Measurements from ENCODE around the genes GHRH and CTNNBL1.

DNA sequence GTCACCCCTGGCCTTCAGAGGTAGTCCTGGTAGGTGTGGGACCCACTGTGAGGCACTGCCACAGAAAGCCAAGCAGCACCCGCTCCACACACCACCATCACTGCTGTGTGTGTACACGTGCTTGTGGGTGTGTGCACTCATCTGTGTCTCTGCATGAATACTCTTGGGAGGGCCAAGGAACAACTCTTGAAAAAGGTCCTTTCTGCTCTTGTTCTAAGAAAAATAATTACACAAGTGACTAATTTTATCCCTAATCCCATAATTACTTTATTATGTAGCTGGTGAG lies 21.8 kb upstream of the EPB41L1 start:
- PRO-cap = no peak

DNA sequence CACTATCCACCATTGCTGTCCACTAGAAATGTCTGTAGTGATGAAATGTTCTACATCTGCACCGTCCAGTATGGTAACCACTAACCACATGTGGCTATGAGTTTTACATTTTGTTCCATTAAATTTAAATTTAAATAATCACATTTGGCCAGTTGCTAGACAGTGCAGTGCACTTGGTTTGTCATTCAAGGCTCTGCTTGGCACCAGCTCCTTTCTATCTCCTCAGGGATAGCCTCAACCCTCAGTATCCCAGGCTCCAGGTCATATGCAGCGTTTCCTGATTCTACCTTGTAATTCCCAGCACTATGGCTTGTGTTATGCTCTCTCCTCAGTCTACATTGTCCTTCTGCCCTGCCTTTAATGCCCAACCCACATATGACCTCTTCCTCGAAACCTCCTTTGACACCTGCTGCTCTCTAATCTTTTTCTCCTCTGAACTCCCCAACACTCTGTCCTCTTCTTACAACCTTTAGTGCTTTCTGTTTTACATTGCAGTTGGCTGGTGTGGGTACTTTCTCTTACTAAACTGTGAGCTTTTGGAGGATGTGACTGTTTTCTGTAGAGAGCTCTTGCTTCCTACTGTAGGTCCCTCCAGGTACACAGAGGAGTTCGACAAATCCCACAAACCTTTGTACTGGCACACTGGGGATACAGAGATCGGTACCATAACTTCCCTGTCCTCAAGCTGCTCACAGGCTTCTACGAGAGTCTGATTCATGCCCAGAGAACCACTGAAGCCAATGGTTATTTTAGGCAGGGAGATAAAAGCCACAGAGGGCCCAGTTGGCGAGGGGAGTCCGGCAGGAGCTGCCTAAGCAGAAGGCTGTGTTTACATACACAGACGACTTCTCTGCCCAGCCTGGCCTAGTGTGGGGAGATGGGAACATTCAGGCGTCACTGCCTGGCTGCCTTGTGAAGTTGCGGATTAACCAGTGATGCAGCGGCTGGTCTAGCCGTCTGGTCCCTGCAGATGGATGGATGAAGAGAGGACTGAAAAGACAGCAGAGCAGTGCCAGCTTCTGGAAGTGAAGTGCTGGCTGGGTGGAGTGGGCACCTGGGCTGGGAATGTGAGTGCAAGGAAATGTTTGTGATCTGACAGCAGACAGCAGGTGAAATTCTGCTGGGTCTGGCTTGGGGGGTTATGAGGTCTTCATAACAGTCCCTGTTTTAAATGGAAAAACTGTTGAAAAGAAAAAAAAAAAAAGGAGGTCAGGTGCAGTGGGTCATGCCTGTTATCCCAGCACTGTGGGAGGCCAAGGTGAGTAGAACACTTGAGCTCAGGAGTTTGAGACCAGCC lies 8.4 kb upstream of the EPB41L1 start:
- PRO-cap = no peak

DNA sequence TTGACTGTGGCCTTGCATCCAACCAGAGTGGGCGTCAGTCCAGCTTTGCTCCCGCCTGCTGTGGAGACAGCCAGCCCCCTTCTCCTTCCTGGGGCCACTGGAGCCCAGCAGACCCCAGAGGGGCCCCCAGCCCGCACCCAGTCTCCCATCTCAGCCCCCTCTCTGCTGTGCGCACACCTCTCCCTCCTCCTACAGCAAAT lies 30.5 kb downstream of the DLGAP4 start:
- PRO-cap = no peak

DNA sequence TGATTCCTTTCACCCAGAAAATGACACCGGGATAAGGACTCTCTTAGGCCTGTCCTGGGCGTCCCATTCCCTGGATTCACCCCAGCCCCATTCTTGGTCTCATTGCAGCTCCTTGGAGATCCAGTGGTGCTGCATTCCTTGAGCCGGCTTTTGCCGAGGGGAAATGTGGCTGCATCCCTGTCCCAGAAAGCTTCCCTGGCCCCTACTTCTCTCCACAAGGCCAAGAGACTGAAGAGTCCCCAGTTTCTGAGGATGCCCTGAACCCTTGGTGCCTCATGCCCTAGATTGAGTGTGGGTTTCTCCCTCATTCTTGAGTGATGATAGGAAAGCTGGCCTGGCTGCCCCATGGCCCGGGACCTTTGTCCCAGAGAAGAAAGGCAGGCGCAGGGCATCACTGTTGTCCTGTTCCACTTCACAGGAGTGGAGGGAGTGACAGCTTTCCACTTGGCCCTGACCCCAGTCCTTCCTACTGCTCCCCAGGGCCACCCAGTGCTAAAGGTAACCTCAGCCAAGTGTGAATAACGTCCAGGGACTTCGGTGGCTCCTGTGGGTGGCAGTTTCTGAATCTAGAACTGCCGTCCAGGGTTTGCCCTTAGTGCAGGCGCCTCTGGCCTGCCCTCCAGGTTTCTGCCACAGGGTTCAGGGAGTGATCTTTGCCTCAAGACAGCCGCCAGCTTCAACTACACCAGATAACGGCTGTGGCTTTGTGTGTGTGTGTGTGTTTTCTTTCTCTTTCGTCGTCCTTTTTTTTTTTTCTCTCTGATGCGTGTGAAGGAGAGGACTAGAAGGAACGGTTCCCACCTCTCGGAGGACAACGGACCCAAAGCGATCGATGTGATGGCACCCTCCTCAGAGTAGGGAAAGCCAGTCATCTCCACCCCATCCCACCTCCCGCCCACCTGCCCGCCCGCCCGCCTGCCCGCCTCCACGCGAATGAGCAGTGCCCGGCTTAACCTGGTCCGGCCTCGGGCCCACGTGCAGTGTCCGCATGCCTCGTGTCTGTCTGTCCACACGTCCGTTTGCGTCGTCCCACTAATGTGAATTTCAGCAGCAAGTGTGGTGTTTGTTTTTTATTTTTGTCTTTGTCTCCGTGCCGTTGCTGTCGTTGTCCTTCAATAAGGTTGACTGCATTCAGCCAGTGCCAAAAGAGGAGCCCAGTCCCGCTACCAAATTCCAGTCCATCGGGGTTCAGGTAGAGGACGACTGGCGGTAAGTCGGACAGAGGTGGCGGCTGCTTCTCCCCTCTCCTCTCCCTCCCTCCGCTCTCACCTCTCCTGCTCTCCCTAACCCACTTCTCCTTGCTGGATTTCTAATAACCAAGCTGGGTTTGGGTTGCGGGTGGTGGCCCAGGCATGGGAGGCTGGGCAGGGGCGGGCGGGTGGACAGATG lies 42.4 kb upstream of the MYL9 start:
- PRO-cap = no peak

GRCh38 chr20:36583700-36584549 lies 10.5 kb downstream of the TGIF2 start:
- PRO-cap = no peak

- PRO-cap = no peak
Observed at GRCh38 chr20:36594036-36594590, 11.5 kb upstream of the RAB5IF start.

DNA sequence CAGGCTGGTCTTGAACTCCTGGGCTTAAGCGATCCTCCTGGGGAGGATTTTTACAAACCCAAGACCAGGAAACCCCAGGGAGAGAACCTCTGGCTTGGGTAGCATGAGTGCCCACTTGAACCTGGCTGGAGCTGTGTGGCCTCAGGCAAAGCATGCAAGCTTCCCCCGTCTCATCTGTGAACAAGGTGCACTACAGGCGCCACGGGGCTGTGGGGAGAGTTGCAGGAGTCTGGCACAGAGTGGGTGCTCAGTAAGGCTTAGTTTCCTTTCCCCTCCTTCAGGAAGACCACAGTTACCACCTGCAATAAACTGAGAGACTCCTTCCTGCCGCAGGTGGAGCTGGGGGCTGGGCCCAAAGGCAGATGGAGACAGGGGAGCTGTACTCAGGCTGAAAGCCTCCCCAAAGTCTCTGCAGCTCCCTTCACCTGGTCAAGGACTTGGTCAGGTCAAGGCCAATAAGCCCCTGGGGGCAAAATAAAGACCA lies 1.8 kb downstream of the SLA2 start:
- PRO-cap = no peak

- PRO-cap = unidirectional peak, minus-strand start at chr20:36774896
Observed at GRCh38 chr20:36774746-36775633, 1.4 kb upstream of the DSN1 start.

- PRO-cap = no peak
Observed at GRCh38 chr20:36808378-36809338, 35.1 kb upstream of the DSN1 start.

DNA sequence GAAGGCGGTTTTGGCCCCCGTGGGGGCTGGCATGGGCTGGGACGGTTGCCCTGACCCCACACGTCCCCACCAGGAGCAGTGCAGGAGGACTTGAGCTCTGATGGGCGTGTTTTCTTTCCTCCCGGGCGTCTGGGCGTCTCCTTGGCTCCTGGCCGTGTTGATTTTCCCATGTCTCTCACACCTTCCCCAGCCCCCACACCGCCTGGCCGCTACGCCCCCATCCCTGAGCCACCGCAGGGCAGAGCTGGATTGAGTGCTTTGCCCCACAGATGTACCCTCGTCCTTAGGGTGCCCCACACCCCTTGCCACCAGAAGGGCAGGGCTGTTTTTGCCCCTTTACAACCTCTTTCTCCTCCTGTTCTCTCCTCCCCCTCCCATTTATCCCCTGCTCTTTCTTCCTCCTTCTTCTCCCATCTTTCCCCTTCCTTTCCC lies 1.4 kb upstream of the SOGA1 start:
- PRO-cap = no peak

GRCh38 chr20:36887804-36888221 lies 11.9 kb downstream of the TLDC2 start:
- PRO-cap = no peak

DNA sequence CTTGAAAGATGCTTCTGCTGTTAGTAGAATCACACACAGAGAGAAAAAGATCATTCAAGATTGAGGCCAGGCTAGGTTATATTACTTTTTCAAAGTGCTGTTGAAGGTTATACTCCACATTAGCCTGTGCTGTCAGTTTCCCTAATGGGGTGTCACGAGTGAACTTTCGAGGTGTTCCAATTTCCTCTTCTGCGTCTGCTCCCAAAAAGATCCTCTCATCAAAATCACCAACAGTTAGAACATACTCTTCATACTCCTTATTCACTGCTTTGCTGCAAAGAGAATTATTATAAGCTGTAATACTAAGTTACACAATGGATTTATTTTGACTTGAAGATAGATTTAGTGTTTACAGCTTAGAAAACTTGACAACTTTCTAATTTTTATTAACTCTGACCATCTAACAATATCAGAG lies 33.8 kb downstream of the RBL1 start:
- PRO-cap = no peak

DNA sequence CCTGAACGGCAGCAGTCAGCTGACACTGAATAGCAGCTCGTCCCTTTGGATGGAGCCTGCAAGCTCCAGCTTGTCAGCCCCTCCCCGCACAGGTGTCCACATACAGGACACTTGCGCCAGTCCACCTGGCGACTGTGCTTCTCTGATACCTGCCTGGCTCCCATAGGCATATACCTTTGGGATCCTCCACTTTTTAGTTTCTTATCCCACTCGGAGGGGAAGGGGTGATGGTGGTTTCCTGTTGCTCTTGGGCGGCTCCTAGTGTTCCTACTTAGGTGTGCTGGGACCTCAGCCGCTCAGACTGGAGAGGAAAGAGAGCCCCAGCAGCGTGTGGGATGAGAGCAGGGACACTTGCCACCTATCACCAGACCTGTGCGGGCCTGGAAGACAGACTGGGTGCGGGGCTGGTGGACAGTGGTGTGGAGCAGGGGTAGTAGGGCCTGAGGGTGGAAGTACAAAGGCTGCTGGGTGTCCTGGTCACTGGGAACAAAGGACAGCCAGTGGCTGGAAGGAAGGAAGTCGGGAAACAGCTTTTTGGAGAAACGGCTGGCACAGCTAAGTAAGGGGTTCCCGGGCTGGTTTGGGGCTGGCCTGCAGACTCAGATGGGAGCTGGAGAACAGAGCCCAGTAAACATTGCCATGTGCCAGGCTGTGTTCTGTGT lies 18.3 kb downstream of the GHRH start:
- PRO-cap = no peak

DNA sequence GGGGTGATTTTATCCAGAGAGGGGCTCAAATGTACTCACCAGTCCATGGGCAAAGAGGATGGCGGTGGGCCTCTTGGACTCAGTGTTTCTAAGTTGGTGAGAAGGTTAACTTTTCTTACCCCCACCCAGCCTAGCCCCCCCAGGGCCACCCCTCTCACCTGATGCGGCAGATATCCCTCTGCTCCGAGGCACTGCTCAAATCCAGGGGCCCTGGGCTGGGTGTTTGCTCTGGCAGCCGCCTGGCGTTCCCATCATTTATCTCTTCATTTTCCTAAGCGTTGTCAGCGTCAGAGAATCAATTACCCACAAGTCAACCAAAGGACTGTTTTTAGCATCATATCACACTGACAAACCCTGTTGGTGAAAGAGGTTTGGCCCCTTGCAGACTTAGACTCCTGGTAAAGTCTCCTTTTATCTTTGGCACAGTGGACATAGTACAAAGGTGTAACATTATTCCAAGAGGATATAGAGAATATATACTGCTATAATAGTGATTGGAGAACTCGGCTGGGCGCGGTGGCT lies at the start of gene GHRH:
TSS of gene GHRH (minus strand) at position 230 of the 522 bp plus-strand sequence.
- PRO-cap = no peak

DNA sequence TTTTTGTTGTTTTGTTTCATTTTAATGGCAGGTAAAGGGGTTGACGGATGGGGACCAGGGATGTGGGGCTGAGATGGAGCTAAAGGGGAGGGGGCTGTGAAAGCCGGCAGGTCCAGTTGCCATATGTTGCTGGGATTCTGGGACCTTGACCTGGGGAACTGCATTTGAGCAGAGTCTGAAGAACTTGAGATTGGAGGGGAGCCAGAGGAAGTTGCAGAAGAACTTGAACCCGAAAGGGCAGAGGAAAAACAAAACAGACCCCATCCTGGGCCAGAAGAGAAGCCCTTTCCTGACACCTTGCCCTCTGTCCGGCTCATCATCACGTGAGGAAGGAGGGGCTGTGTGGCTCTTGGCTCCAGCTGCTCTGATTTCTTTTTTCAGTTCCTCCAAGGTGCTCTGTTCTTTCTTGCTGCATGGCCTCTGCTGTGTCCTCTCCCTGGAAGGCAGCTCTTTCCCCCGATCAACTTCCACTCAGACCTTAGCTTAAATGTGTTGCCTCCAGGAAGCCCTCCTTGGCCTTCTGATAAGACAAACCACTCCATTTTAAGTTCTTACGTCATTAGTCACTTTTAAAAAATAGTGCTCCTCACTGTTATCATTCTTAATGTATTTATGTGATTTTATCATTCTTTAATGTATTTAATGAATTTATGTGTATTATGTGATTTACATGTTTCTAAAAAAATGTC lies 12.4 kb upstream of the MANBAL start:
- PRO-cap = no peak

DNA sequence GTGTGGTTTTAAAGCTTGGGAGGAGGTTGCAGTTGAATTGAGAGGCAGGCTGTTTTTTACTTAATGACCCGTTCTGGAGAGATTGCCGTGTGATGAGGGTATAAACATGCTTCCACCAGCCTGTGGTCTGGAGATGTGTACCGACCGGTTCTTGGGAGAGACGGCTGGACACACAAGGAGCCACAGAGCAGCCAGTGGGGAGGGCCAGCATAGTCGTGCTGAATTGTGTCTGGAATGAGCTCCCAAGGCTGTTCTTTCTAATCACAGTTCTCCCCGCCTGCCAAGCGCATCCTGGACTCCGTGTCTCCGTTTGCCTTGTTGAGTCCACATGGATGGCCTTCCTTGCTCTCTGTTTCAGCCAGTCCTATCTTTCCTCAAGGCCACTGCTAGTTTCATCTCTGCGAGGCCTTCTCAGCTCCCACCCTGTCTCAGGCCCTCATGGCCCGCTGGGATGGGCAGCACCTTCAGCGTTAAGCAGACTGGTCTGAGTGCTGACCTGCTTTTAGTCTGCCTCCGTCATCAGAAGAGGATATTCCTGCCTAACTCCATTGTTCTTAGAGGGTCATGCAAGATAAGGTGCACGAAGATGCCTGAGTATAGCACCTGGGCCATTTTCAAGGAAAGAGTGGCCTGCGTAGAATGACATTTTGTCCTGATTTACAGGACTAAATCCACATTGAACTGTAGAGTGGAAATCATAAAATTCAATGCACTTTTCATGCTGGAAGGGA lies 20.6 kb downstream of the MANBAL start:
- PRO-cap = no peak

GRCh38 chr20:37514339-37515054 lies 6.6 kb upstream of the NNAT start:
- PRO-cap = no peak

DNA sequence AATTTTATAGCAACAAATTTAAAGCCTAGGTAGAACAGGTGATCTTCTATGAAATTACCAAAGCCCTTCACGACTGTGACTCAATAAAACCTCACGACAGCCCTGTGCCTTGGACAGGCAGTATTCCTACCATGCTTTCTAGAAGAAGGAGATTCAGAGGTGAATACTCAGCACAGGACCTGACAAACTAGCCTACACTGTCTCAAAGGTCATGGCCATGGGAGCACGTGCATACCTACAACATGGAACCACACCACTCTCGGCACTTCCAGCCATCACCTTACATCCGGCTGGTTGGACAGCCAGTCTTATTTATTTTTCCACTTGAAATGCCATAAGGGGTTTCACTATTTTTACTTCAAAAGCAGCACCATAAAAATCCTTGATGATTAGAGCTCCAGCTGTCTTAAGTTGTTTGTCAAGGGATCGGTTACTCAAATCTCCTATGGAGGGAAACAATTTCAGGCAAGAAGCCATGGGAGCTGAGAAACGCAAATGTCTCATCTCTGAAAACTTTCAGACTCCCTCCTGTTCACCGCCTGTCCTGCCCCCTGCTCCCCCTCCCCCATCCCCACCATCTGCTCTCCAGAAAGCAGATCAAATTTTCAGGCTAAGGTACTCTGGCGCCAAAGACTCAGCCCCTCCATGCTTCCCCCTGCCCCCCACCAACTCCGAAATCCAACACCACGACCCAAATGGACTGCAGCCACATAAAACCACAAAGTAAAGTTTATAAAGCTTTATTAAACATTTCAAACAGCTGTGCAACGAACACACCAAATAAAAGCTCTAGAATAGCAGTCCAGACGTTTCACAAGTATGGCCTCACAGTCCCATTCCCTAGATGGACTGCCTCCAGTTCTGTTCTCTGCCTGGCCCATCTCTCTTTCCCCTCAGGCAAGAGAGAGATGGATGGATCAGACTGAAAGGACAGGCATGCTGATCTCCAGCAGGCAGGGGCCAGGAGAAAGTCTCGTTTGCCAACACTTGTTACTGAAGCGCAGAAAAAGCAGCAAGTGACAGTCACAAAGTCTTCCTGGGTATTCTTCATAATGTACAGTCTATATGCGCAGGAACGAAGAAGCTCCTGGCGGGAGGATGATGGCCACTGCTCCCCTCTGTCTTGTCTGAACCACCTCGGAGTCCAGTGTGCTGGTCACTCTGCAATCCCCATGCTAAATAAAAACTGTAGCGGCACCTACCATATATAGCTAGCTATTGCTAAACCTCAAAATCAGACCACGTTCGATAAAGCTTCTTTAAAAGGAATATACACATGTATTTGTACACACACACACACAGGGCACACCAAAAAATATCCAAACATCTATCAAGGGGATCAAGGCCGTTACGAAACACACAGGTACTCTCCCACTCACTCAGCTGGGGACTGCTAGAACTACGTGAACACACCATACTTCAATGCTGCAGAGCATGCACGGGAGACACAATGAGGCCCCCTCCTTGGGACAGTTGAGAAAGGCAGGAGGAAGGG lies 3.8 kb upstream of the NNAT start:
- PRO-cap = no peak

GRCh38 chr20:37522245-37523541 lies 1.6 kb downstream of the NNAT start:
- PRO-cap = bidirectional peak, plus-strand start at chr20:37522613, minus-strand start at chr20:37522485

DNA sequence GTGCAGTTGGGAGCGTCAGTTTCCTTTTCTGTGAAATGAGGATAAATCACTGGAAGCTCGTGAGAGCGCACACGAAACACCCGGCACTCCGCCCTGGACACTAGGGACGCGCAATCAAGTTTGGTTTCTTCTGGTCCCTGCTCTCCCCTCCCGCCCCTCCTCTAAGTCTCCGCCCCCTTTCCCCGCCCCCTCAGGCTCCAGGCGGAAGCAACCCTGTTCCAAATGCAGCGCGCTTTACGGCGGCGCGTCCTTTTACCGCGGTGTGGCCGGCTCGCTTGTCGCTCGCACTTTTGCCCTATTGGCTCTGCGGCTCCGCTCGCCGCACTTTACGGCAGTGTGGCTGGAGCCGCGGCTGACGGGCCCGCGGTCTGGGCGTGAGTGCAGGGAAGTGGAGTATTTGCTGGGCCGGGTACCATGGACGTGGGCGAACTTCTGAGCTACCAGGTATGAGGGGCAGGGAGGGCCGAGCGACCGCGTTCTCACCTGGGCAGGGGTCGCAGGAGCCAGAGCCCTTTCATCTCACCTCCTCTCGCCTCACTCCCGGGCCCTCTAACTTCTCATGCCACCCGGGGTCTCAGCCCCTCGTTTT lies at the start of gene CTNNBL1:
TSS of gene CTNNBL1 (plus strand) at position 322 of the 589 bp plus-strand sequence.
- PRO-cap = bidirectional peak, plus-strand start at position 393 of the sequence, minus-strand start at position 116 of the sequence